Mammary microvascular endothelial cell (primary cell): ENCODE data around the gene AGPS.

GRCh38 chr2:177222068-177222393, 9.4 kb downstream of the HNRNPA3 start:
- RAMPAGE, long total RNA: no peak

GRCh38 chr2:177253751-177254409, 10.6 kb downstream of the NFE2L2 start:
- RAMPAGE, long total RNA: no peak

GRCh38 chr2:177254410-177254865, 10.1 kb downstream of the NFE2L2 start:
- RAMPAGE, long total RNA: no peak

GRCh38 chr2:177322659-177323063, 58.1 kb upstream of the NFE2L2 start:
- RAMPAGE, long total RNA: no peak

GRCh38 chr2:177392247-177393323, at the start of gene AGPS:
Gene AGPS (plus strand): TSS chr2:177392773.
- RAMPAGE, long total RNA: start-site peak on the minus strand at chr2:177392659-177392717, 312 and 120 reads in 2 replicates

GRCh38 chr2:177551214-177552204, 1.1 kb downstream of the TTC30B start:
- RAMPAGE, long total RNA: no peak

DNA sequence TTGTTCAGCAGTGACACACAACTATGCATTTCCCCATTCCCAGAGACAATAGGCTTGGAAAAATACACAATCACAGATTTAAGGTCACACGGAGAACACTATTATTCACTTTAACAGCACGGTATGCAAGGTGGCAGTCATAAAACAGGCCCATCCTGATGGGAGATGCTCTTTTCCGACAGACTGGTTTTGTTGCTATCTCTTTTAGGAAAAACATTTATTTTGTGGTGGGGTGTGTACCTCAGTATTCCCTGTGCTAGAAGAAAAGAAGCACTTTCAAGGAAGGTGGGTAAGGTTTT, 105.9 kb upstream of the TTC30A start:
- RAMPAGE, long total RNA: no peak

DNA sequence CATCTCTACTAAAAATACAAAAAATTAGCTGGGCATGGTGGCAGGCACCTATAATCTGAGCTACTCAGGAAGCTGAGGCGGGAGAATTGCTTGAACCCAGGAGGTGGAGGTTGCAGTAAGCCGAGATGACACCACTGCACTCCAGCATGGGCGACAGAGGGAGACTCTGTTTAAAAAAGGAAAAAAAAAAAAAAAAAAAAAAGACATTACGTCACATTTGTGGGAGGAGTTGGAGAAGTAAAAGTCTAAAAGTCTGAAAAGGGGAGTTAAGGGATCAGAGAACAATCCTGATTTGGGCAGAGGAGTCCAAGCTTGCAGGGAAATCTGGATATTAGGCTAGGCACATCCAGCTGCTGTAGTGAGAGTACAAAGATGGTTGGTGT, 3.5 kb upstream of the OSBPL6 start:
- RAMPAGE, long total RNA: no peak

GRCh38 chr2:178191251-178191767, 3.0 kb upstream of the OSBPL6 start:
- RAMPAGE, long total RNA: no peak

DNA sequence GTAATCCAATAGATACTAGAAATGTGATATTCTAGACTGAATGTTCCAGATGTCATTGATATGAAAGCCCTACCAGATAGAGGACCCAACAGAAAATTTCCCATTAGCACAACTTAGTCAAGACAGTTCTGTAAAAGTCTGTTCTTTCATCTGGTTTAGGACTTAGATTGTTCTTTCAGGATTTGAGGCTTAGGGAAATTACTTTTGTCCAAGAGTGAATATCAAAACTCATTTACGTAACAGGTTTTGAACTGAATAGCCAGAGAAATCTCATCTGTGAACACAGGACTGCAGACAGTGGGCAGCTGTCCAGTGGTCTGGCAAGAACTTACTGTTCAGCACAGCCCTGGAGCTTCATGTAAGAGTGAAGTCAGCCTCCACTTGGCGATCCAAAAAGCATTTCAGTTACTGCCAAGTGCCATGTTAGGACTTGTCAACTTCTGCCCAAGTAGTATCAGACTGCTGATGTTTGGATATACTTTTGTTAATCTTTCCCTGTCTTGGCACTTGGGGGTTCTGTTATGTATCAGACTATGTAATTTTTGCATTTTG, 77.6 kb downstream of the OSBPL6 start:
- RAMPAGE, long total RNA: no peak

DNA sequence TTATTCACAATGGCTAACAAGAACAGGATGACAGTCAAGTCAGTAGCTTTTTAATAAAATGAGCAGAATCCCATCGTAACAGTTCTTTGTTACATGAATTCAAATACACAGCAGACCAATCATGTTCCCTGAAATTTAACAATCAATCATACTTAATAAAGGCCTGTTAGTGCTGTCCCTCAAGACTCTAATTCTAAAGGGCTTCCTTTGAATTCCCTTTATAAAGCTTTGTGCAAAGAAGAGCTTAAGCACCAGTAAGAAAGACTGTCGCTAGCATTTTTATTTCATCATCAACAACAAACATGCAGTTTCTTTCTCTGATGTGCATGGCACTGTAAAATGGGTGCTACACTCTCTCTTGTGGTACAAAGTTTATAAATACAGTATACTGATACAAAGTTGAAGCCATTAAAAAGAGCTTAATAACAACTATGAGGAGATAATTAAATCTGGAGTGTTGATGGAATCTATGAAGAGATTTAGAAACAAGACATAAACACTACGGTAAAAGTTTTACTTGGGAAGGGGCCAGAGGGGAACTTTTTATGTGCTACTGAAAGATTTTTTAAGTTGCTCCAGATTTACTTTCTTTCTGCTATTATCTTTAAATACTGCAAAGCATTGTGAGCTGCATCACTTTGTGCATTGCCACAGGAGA, 19.3 kb downstream of the PRKRA start:
- RAMPAGE, long total RNA: no peak

DNA sequence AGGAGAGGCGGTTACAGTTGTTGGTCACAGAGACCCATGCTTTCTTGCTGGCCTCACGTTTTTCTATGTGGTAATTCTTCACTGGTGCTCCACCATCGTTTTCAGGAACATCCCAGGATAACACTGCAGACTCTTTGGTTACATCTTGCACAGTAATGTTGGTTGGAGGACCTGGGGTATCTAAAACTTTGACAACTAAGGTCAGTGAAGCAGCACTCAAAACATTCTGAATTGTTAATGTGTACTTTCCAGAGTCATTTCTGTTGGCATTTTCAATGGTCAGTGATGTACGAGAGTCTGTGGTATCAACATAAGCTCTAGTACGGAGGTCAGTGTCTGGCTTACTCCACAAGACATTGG, 79.1 kb downstream of the PLEKHA3 start:
- RAMPAGE, long total RNA: no peak

DNA sequence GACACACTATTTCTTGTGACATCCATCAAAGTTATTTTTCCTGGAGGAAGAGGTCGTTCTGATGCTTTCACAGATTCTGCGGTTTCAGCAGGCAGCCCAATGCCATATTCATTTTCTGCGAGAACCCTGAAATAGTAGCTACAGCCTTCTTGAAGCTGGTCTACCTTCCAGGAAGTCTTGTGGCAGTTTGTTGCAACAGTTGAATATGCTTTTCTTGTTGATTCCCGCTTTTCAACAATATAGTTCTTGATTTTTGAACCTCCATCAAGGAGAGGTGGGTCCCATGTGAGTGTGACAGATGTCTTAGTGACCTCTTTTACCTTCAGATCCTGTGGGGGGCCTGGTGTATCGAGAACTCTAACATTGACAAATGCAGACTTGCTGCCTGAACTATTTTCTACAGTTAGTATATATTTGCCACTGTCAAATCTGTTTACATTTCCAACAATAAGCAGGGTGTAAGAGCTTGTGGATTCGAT, 92.0 kb downstream of the PLEKHA3 start:
- RAMPAGE, long total RNA: no peak

GRCh38 chr2:178588886-178589782, 108.9 kb downstream of the PLEKHA3 start:
- RAMPAGE, long total RNA: no peak

- RAMPAGE, long total RNA: no peak
Measured at GRCh38 chr2:178592422-178593302, 112.4 kb downstream of the PLEKHA3 start.

DNA sequence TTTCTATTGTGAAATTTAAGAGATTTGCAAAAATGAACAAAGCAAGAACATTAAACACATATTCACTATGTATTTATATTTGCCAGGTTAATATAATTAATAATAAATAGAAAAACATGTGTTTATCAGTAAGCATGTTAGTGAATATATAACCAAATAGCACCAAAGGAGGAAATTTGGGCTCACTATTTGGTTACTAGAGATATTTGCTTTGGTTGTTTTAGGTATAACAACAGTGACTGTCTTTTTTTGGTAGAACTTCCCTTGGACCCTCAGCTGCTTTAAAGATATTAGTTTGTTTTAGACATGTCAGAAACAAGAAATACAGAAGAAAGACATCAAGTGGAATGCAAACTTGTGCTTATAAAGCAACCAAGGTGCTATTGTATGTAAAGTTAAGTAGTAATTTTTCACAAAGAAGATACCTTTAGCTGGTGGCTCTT, 136.5 kb downstream of the TTN start:
- RAMPAGE, long total RNA: no peak

- RAMPAGE, long total RNA: no peak
Measured at GRCh38 chr2:178785599-178785881, 21.7 kb downstream of the TTN start.

GRCh38 chr2:179031498-179032427, 18.2 kb downstream of the CCDC141 start:
- RAMPAGE, long total RNA: no peak

GRCh38 chr2:179051286-179051727, 1.4 kb upstream of the CCDC141 start:
- RAMPAGE, long total RNA: no peak

- RAMPAGE, long total RNA: no peak
Measured at GRCh38 chr2:179123154-179123524, 73.2 kb upstream of the CCDC141 start.